HL-60 (cell line): ENCODE measurements around the genes EIF2S3B and TAS2R8.

- RRBS = no CpG with 5 or more reads among the region's 12 CpGs
Observed at GRCh38 chr12:10394309-10395174, 4.7 kb upstream of the KLRK1 start.

DNA sequence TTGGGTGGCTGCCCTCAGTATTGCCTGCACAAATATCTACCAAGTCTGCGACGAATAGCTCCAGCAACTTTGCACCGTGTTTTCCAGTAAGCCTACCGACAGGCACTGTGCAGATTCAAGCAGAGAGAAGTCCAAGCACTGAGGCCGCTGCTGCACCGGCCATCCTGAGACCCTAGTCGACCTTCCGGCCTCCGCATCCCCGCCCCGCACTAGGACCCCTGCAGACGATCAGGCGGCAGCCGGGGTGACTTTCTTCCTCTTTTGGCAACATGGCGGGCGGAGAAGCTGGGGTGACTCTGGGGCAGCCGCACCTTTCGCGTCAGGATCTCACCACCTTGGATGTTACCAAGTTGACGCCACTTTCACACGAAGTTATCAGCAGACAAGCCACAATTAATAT is at the start of gene EIF2S3B:
EIF2S3B (plus strand) TSS at position 257 of the 400 bp plus-strand sequence.
- RRBS = 90% methylated on average over 4 of the region's 21 CpGs

DNA sequence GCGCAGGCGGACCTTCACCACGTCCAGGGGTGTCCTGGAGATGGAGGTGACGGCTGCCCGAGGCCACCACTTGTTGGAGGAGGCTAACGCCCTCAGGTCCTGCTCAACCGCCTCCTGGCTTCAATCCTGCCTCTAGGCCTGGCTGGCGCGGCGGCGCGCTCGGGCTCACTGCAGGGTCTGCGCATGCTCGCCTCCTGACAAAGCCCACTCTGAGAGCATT is 45.8 kb downstream of the EIF2S3B start:
- RRBS = no CpG with 5 or more reads among the region's 15 CpGs

- RRBS = no CpG with 5 or more reads among the region's 3 CpGs
Observed at GRCh38 chr12:10552851-10553614, 47.3 kb downstream of the EIF2S3B start.

- RRBS = no CpG with 5 or more reads among the region's 3 CpGs
Observed at GRCh38 chr12:10661342-10661802, 12.5 kb downstream of the STYK1 start.

DNA sequence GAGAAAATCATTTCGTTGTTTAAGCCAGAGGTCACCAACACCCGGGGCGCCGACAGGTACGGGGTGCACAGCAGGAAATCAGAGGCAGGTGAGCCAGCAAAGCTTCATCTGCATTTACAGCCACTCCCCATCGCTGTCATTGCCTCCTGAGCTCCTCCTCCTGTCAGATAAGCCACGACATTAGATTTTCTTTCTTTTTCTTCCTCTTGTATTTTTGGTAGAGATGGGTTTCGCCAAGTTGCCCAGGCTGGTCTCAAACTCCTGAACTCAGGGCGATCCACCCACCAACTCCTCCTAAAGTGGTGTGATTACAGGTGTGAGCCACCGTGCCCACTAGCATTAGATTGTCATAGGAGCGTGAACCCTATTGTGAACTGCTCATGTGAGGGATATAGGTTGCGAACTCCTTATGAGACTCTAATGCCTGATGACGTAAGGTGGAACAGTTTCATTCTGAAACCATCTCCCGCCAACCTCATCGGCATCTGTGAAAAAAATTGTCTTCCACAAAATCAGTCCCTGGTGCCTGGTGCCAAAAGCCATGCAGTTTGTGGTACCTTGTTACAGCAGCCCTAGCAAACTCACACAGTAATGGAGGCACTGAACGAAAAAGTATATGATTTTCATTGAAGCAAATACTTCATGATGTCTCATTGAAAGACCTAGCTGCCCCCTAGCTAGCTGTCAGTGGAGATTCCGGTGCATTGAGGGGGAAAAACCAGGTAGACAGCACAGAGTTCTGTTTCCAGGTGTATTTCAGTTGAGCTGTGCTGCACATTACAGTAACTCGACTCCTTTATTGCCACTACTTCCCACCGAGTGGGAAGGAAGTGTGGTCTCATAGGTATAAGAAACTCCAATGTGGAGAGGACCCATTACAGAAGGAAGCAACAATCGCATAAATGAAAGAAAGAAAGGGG is 1.4 kb downstream of the STYK1 start:
- RRBS = no CpG with 5 or more reads among the region's 20 CpGs

GRCh38 chr12:10698893-10699660 is 24.0 kb downstream of the YBX3 start:
- RRBS = no CpG with 5 or more reads among the region's 5 CpGs

GRCh38 chr12:10704628-10705028 is 18.5 kb downstream of the YBX3 start:
- RRBS = no CpG with 5 or more reads among the region's 2 CpGs

GRCh38 chr12:10807231-10807706 is at the start of gene TAS2R8:
Gene TAS2R8, minus strand, starts transcription at chr12:10807286.
- RRBS = no CpG with 5 or more reads among the region's 1 CpG

- RRBS = no CpG with 5 or more reads among the region's 1 CpG
Observed at GRCh38 chr12:10924819-10925341, 4.2 kb upstream of the PRH2 start.

DNA sequence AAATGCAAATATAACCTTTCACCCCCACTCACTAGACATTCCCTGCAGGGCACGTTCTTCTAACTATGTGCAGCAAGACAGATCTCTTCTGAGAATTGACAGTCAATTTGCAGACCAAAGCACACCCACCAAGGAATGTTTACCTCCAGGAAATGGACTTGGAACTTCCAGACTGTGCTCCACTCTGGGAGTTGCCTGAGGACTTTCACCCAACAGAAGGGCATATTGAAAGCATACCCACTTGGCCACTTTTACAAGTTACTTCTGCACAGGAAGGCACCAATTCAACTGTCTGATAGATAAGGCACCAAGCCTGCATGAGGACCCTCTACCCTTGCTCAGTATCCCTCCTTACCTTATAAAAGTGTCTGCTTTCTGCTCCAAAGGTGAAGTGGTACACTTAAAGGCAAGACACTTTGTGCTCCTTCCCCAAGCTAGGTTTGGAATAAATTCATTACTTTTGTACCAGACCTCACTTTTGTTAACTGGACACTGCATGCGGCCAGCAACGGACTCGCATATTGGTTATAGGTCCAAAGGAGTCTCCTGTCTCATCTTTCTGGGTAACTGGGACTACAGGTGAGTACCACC is 6.4 kb downstream of the TAS2R19 start:
- RRBS = no CpG with 5 or more reads among the region's 4 CpGs

DNA sequence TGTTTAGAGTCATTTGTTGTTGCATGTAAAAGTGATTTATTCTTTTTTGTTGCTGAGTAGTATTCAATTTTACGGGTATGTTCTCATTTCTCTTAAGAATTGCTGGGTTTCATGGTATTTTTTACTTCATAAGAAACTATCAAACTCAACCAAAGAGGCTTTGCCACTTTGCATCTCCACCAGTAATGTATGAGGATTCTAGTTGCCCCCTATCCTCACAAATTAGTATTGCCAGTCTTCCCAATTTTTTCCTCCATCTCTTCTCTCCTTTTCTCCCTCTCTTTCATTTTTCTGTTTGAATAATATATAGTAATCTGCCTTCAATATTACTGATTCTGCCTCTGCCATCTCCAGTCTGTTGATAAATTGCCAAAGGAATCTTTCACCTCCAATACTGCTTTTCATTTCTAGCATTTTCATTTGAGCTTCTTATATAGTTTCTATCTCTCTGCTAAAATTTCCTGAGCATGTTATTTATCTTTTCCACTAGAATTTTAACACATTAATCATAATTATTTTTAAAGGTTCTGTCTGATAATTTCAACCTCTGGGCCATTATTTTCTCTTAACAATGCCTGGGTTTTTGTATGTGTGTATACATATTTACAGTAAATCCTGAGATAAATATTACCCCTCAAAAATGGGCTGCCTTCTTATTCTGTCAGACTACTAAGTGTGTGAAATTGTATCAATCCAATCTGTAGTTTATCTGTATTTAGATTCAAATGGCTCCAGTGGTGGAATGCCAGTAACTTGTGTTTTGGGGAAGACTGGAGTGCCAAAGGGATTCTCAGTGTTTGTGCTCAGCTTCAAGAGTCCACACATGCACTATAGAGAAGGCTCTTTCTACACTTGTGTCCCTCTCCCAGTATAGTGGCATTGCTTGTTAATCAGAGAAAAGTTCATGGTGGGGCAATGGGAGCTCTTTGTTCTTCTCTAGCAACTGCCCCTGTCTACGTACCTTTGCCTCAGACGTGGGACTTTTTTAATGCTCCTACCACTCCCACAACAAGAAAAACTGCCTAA is 5.6 kb upstream of the SMIM10L1 start:
- RRBS = no CpG with 5 or more reads among the region's 3 CpGs

GRCh38 chr12:11609173-11609744 is 40.2 kb upstream of the ETV6 start:
- RRBS = no CpG with 5 or more reads among the region's 5 CpGs

DNA sequence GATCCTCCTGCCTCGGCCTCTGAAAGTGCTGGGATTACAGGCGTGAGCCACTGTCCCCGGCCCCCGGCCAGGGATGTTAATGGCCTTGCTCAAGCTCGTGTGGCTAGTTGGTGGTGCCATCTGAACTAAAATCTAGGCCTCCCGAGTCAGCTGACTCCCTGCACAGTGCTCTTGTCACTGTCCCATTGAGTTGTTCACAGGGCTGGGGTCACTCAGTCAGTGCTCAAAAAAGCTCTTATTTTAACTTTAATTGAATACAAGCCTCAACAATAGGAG is 8.9 kb downstream of the ETV6 start:
- RRBS = no CpG with 5 or more reads among the region's 6 CpGs

DNA sequence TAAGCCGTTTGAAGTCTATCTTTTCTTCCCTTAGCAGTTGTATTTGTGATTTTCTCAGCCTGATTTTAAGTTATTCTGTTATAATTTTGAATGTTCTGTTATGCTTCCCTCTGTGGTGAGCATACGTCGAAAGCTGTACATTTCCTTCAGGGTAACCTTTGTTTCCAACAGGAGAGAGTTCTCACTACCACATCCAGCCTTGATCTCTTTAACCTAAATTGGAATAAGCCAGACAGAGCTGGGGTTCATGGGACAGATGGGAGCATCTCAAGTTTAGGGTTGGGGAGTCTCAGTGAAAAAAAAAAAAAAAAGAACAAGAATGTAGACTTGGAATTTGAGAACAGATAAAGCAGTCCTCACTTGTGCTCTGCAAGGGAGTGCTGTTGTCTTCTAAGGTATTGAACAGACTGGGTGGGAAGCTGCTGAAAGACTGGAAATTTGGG is 58.5 kb downstream of the ETV6 start:
- RRBS = no CpG with 5 or more reads among the region's 3 CpGs

DNA sequence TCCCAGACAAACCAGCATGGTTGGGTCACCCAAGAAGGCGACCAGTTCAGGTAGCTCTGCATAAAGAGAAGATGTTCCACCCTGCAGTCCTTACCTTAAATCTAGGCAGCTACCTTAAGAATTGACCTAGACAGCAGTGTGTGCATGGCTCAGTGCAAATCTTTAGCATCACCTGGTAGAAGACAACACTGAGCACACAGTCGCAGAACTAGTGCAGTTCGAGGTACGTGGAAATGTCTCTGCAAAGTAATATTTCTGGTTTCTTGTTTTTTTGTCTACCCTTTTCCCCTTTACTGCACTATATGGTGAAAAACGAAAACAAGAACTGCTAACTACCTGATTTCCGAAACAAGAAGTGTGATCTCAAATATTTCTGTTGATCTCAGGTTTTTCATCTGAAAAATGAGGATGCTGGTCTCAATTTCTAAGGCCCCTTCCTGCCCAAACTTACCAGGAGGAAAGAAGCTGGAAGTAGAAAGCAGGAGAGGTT is 82.5 kb downstream of the ETV6 start:
- RRBS = no CpG with 5 or more reads among the region's 6 CpGs

- RRBS = no CpG with 5 or more reads among the region's 19 CpGs
Observed at GRCh38 chr12:11756376-11757552, 107.3 kb downstream of the ETV6 start.

- RRBS = no CpG with 5 or more reads among the region's 4 CpGs
Observed at GRCh38 chr12:11820351-11820852, 170.9 kb downstream of the ETV6 start.

DNA sequence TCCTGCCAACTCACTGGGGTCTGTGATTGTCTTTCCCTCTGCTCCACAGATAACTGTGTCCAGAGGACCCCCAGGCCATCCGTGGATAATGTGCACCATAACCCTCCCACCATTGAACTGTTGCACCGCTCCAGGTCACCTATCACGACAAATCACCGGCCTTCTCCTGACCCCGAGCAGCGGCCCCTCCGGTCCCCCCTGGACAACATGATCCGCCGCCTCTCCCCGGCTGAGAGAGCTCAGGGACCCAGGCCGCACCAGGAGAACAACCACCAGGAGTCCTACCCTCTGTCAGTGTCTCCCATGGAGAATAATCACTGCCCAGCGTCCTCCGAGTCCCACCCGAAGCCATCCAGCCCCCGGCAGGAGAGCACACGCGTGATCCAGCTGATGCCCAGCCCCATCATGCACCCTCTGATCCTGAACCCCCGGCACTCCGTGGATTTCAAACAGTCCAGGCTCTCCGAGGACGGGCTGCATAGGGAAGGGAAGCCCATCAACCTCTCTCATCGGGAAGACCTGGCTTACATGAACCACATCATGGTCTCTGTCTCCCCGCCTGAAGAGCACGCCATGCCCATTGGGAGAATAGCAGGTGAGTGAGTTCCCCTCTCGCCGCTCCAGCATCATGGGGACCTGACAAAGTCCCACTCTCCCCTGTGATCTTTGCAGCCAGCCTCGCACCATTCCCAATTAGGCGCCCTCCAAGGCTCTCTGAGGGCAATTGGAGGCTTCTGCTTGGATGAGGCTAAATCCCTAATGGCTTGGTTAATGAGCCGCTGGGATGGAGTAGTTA is 201.2 kb upstream of the BCL2L14 start:
- RRBS = 98% methylated on average over 4 of the region's 29 CpGs

- RRBS = no CpG with 5 or more reads among the region's 3 CpGs
Observed at GRCh38 chr12:12308395-12308849, 41.6 kb upstream of the LRP6 start.